Cardiac muscle cell (in vitro differentiated cells and primary cell): ENCODE measurements around a stretch of chr4.

GRCh38 chr4:48699955-48700266 is 80.2 kb downstream of the FRYL start:
- RAMPAGE, long total RNA: no peak
- RRBS: no CpG with 5 or more reads among the region's 4 CpGs

DNA sequence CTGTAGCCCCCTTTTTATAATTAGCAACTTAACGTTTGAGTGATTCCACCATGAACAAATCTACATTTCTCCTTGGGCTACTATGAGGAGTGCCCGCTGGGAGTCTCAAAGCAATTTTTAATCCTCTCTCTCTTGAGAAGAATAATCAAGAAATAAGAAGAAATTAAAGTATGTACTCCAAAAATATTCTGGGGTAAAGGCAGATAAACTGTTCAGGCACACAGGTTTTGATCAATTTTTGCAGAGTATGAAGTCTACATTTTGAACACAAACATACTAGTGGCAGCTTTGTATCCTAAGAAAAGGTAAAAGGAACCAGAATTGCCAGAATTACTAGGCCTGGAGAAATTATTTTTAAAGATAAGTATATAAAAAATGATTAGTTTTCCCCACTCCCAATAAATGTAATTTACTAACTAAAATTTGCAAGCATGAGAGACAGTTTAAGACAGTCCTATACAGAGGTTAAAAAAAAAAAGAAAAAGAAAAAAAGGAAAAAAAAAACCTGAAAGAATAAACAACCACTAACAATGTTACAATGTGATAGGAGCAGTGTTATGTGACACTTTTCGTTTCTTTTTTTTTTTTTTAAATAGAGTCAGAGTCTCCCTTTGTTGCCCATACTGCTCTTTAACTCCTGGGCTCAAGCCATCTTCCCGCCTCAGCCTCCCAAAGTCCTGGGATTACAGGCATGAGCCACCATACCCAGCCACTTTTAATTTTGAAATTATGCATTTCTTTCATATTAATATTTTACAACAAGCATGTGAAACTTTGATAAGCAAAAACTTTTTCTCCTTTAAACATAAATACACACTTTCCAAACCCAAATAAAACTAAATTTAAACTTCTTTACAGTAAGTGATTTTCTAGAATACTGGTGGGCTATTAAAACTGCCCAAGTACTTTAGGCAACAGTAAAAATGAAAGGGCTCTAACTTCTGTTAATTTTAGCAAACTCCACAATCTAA is 4.2 kb downstream of the FRYL start:
- RAMPAGE, long total RNA: no peak
- RRBS: no CpG with 5 or more reads among the region's 4 CpGs

DNA sequence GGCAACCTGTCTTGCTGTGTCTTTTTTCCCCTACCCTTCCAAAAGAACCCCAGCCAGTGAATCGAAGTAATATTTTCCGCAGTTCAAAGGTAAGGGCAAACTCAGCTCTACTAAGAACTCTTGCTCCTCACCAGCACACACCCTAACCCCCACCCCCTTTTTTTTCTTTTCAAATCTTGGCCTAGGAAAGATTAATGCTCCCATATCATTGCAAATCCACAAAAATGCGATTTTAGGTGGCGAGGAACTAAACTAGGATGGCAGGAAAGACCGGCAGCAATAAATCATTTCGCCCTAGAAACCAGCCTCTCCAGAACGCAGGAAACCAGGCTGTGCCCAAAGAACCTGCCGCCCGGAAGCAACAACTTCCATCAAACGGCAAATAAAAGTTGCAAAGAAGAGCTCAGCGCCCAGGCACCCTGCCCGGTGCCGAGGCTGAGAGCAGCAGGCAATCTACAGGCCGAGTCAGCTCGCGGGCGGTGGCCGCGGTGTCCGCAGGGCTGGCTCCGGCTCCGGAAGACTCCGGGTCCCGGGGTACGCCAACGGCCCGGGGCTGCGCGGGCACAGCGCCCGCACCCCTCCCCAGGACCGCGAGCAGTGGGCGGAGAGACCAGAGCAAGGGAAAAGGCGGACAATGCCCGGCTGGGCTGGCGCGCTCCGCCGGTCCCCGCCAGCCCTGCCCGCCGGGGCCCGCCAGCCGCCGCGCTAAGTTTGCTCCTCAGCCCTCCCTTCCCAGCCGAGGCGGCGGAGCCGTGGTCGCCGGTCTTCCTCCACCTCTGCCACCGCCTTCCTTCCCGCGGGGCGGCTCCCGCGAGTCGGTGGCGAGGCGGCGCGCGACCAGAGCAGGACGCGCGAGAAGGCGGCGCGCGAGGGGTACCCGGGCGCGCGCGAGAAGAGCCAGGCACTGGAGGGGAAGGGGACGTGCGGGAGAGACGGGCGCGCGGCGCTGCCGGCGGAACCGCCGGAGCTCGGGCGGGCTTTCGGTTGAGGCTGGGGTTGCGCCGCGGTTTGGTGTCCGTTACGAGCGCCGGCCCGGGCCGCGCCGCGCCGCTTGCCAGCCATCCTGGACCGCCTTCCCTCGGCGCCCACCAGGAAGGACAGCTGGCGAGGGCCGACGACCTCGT is 863 bp downstream of the FRYL start:
- RAMPAGE, long total RNA: no peak
- RRBS: 1% methylated on average over 72 of the region's 111 CpGs

GRCh38 chr4:49016801-49017312 is 30.8 kb downstream of the CWH43 start:
- RAMPAGE, long total RNA: no peak
- RRBS: no CpG with 5 or more reads among the region's 9 CpGs

DNA sequence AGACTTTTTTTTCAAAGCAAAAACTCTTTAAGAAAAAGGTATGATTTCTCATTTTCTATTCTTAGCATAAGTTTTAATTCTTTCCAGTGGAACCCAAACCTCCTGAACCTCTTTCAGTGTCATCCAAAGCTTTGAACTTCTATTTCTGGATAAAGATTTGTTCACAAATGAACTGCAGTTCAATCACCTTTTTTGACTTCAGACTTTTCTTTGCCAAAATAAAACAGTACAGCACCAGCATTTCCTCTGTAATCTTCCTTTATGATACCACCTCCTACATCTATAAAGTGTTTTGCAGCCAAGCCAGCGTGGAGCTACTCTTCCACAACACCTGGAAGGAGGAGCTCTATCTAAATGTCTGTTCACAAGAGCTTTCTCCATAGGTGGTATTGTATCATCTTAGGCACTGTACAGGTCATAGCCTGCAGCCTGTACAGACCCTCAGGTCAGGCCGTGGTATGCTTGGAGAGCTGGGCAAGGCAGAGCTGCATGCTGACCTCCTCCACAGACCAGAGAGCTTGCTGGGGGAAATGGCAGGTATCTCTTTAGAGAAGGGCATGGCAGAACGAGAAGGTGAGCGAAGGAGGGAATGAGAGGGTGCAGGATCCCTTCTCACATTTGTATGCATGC is 22.1 kb downstream of the DCUN1D4 start:
- RAMPAGE, long total RNA: no peak
- RRBS: no CpG with 5 or more reads among the region's 4 CpGs

GRCh38 chr4:52016930-52017435 is 3.2 kb downstream of the LRRC66 start:
- RAMPAGE, long total RNA: no peak
- RRBS: no CpG with 5 or more reads among the region's 3 CpGs

DNA sequence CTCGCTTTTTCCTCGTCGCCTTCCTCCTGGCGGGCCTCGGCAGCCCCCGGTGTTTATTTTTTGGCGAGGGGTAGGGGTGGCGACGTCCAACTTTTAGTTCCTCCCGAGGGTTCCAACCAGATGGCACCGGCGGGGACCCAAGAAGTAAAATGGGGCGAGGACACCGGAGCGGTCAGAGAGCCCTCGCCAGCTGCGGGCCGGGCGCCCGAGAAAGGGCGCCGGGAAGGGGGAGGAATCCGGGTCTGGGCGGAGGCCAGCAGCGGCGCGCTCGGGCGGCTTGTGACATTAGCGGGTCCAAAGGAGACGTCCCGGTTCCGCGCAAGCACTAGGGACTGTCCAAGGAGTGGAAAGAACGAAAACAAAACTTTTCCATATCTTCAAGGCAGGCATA is 636 bp upstream of the USP46 start:
- RAMPAGE, long total RNA: no peak
- RRBS: 3% methylated on average over 21 of the region's 35 CpGs

DNA sequence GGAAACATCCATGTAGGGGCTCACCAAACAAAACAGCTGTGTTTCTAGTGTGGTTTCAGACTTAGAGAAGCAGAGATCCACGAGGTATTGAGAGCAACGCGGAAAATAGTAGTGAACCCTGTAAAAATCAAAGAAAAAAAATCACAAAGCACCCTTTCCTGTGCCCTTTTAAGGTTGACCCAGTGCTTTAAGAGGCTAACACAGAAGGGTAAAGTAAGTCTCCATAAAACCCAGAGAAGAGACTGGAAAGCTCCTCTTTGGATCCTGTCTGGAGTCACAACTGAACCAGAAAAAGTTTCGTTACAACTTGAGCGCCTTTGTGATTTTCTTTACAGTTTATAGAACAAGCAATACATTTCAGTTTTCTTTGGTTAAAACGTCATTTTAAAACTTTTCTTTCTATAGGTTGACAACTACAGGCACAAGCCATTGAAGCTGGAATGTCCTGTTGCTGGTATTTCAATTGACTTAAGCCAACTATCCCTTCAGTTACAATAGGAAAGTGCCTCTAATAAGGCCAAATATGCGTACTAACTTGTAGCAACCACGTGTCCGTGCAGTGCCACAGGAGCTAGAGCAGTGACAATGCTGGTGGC is 38.0 kb downstream of the ERVMER34-1 start:
- RAMPAGE, long total RNA: no peak
- RRBS: no CpG with 5 or more reads among the region's 9 CpGs

- RAMPAGE, long total RNA: no peak
- RRBS: no CpG with 5 or more reads among the region's 2 CpGs
Measured at GRCh38 chr4:53378751-53379299, 1.4 kb downstream of the FIP1L1 start.

- RAMPAGE, long total RNA: no peak
- RRBS: no CpG with 5 or more reads among the region's 8 CpGs
Measured at GRCh38 chr4:53653332-53654211, 62.3 kb upstream of the LNX1 start.

- RAMPAGE, long total RNA: no peak
- RRBS: no CpG with 5 or more reads among the region's 1 CpG
Measured at GRCh38 chr4:53676369-53676851, 85.1 kb upstream of the LNX1 start.

- RAMPAGE, long total RNA: no peak
- RRBS: no CpG with 5 or more reads among the region's 4 CpGs
Measured at GRCh38 chr4:54085233-54085908, 14.6 kb upstream of the GSX2 start.

DNA sequence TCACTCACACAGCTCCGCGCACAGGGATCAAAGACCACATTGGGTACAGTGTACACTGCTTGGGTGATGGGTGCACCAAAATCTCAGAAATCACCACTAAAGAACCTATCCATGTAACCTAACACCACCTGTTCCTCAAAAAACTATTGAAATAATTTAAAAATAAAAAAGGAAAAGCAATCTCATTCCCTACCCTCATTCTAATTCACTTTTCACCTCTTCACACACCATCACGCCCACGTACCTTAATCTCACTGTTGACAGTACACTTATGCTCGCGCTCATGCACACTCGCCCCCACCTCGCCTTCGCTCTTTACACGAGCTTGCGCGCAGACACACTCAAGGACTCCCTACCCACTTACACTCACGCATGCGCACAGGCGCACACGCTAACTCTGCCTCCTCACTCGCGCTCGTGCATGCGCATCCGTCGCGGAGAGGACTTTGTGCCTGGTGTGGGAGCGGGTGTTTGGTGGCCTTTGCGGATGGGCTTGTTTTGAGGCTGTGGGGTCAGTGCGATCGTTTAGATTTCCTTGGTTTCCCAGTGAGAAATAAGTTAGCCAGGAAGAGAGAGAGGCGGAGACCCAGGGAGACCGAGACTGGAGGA is 8.3 kb upstream of the GSX2 start:
- RAMPAGE, long total RNA: no peak
- RRBS: no CpG with 5 or more reads among the region's 29 CpGs

DNA sequence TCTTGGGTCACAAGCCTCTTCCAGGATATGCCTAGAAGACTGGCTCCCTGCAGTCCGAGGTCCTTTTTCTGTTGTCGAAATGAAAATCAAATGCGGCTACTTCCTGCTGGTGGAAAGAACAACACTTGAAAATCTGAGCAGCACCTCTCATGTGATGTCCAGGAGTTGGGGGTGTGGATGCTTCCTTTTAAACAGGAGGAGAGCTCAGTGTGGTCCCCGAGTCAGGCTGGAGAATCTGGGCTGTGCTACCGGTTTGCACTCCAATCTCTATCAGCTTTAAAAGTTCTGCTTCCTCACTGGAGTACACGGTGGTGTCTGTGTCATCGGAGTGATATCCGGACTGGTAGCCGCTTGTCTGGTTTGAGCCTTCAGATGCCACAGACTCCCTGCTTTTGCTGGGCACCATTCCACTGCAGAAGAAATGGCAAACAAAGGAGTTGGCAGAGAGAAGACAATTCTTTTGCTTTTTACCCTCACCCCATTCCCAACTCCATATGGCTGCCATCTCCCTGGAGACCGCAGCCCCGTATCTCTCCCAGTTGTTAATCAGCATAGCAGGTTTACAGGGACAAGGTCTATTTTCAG is 45.5 kb downstream of the KDR start:
- RAMPAGE, long total RNA: no peak
- RRBS: 24% methylated on average over 4 of the region's 11 CpGs

DNA sequence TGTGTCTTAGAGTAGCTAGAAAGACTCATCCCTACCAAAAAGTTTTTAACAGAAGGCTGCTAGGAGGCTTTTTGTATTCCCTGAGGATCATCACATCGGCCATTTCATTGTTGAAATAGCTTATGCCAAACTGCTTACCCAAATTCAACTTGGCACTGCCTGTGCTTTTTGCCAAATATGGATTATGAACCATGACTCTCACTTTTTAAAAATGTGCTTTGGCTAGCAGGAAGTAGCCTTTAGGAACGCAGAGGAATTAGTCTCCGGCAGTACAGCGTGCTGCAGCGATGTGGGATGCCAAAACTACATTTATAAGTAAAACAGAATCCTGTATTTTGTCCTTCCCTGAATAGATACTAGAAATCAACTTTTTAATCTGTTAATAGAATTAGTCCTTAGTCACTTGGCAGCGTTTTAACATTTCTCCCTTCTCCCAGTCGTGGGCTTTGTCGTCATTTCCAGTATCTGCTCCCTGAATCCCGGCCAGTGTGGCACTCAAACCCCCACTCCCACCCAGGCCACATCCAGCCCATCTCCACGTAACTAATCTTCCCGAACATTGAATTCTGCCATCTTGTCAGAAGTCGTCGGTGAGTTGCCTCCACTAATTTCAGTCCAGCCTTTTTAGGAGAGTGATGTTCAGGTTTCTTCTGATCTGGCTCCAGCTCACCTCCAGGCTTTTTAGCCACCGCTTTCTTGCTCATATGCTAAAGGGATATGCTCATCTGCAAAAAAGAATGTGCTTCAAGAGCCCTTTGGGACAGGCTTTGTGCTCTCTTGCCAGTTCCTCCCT is 1.1 kb downstream of the TMEM165 start:
- RAMPAGE, long total RNA: no peak
- RRBS: no CpG with 5 or more reads among the region's 14 CpGs

GRCh38 chr4:55841551-55842613 is 11.6 kb upstream of the EXOC1 start:
- RAMPAGE, long total RNA: no peak
- RRBS: no CpG with 5 or more reads among the region's 32 CpGs

DNA sequence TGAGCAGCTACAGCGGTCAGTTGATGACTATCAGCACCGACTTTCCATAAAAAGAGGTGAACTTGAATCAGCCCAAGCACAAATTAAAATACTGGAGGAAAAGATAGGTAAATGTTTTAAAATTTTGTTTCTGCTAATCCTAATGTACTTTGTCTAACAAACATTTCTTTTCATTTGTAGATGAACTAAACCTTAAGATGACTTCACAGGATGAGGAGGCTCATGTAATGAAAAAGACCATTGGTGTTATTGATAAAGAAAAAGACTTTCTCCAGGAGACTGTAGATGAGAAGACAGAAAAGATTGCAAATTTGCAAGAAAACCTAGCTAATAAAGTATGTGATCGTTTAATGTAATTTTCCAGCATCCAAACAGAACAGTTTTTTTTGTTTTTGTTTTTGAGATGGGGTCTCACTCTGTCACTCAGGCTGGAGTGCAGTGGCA is 49.6 kb upstream of the CRACD start:
- RAMPAGE, long total RNA: no peak
- RRBS: no CpG with 5 or more reads among the region's 3 CpGs

- RAMPAGE, long total RNA: no peak
- RRBS: no CpG with 5 or more reads among the region's 11 CpGs
Measured at GRCh38 chr4:56009379-56009958, 39.4 kb upstream of the CRACD start.

DNA sequence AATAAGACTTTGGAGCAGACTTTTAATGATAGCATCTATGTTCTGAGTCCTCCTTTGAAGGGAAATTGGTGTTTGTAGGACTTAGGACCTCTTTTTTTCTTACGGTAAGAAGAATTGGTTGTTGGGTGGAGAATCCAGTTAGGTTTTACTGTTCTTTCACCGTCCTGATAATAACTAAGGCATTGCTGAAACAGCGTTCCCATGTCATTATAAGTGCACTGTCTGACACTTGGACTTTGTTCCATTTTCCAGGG is 119.8 kb downstream of the AASDH start:
- RAMPAGE, long total RNA: no peak
- RRBS: no CpG with 5 or more reads among the region's 3 CpGs

- RAMPAGE, long total RNA: no peak
- RRBS: no CpG with 5 or more reads among the region's 7 CpGs
Measured at GRCh38 chr4:56272911-56273817, 114.1 kb downstream of the AASDH start.